Measurements from ENCODE around the genes LMOD1 and CHI3L1.

- PRO-cap = bidirectional peak, plus-strand start at chr1:201714857, minus-strand start at chr1:201714747
Observed at GRCh38 chr1:201714583-201715302, 114.2 kb upstream of the IPO9 start.

GRCh38 chr1:201890226-201891137 lies 1.8 kb downstream of the SHISA4 start:
- PRO-cap = no peak

GRCh38 chr1:201915278-201916022 lies 26.8 kb downstream of the SHISA4 start:
- PRO-cap = no peak

DNA sequence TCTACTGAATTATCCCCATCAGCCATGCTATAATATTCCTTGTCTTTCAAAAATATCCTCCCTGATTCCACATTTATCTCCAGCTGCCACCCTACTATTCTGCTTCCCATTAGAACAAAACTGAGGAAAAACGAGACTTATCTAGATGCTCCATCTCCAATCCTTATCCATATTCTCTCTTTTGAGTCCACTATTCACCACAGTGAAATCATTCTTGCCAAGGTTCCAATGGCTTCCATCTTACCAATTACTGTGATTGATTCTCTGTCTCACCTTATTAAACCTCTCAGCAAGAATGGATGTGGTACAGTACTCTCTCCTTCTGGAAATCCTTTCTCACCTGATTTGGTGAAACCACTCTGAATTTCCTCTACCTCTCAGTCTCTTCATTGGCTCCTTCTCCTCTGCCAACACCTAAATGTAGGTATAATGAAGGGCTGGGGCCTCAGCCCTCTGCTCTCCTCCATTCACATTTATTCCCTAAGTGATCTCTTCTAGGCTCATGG lies 11.8 kb downstream of the LMOD1 start:
- PRO-cap = no peak

DNA sequence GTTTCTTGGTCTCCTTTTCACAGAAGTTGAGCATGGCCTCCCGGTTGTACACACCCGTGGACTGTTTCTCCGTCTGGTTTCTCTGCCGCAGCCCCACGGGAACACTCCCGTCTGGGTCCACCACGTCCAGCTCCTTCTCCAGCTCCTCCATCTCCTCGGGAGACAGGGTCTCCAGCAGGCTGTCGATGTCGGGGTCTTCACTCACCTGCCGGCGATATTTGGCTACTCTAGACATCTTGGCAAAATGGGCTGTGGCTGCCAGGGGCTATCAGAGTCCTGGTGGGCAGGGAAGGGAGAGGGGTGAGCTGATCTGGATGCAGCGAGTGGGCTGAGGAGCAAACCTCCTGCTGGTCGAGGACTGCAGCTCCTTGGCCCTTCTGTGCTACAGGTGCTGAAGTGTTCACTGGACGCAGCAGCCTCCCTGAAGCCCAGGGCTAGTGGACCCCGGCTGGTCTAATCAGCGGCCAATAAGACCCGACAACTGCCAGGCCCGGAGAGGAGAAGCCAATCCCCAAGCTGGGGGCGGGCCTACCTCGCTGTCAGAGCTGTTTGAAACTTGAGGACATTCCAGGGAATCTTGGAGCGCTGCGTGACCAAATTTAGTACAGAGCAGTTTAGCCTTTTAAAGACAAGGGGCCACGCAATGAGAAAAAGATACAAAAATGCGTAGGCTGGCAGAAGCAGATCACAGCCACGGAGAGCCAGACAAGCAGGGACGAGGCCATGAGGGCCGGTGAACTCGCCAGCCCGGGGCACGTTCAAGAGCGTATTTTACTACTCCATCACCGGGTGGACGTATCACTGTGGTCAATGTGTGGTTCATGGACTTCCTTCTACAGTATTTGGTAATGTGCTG lies at the start of gene LMOD1:
Gene LMOD1, minus strand, starts transcription at position 443 of the 856 bp plus-strand sequence.
- PRO-cap = bidirectional peak, plus-strand start at position 688 of the sequence, minus-strand start at position 381 of the sequence

GRCh38 chr1:201997240-201997550 lies 13.2 kb upstream of the ELF3 start:
- PRO-cap = no peak

- PRO-cap = unidirectional peak, minus-strand start at chr1:202009422
Observed at GRCh38 chr1:202009352-202009631, 1.1 kb upstream of the ELF3 start.

DNA sequence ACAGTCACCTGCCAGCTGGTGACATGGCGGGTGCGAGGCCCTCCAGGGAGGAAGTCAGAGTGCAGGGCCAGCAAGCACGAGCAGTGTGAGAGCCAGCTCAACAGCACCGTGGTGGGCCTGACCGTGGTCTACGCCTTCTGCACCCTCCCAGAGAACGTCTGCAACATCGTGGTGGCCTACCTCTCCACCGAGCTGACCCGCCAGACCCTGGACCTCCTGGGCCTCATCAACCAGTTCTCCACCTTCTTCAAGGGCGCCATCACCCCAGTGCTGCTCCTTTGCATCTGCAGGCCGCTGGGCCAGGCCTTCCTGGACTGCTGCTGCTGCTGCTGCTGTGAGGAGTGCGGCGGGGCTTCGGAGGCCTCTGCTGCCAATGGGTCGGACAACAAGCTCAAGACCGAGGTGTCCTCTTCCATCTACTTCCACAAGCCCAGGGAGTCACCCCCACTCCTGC lies 5.4 kb downstream of the GPR37L1 start:
- PRO-cap = no peak

DNA sequence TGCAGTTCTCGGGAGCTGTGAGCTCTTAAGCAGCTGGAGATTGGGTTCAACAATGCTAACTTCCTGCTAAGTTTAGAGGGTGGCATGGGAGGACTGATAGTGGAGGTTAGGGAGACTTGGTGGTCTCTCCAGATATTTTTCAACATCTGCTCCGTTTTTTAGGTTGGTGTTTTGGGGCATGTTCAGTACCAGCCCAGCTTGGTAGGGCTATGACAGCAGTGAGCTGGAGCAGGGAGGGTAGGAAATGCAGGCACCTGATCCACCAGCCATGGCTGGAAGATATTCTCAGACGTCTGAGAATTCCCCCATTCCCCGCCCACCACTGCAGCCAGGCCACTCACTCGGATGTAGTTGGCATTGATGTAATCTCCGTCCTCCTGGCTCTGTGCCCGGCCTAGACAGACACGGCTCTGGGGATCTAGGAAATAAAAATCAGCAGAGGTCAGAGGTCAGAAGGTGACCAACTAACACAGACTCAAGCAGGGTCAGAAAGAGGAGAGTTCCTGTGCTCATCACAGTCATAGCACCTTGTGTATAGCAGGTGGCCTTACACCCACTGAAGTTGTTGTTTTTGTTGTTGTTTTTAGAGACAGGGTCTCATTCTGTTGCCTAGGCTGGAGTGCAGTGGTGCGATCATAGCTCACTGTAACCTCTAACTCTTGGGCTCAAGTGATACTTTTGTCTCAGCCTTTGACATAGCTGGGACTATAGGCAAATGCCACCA lies 5.0 kb downstream of the PTPN7 start:
- PRO-cap = no peak

- PRO-cap = no peak
Observed at GRCh38 chr1:202162680-202163218, 2.3 kb upstream of the PTPN7 start.

- PRO-cap = no peak
Observed at GRCh38 chr1:202186977-202187539, 6.5 kb upstream of the LGR6 start.

GRCh38 chr1:202505910-202506567 lies 157.5 kb downstream of the PPP1R12B start:
- PRO-cap = no peak

- PRO-cap = no peak
Observed at GRCh38 chr1:202733251-202733954, 23.1 kb upstream of the SYT2 start.

DNA sequence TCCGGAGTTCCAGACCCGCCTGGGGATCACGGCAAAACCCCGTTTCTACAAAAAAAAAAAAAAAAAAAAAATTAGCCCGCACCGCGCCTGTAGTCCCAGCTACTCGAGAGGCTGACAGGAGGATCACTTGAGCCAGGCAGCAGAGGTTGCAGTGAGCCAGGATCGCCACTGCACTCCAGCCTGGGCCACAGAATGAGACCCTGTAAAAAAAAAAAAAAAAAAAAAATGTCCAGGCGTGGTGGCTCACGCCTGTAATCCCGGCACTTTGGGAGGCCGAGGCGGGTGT lies 380 bp upstream of the KLHL12 start:
- PRO-cap = no peak

GRCh38 chr1:203186420-203187655 lies at the start of gene CHI3L1:
TSS of gene CHI3L1 (minus strand) at chr1:203186704.
- PRO-cap = unidirectional peak, minus-strand start at chr1:203186703

DNA sequence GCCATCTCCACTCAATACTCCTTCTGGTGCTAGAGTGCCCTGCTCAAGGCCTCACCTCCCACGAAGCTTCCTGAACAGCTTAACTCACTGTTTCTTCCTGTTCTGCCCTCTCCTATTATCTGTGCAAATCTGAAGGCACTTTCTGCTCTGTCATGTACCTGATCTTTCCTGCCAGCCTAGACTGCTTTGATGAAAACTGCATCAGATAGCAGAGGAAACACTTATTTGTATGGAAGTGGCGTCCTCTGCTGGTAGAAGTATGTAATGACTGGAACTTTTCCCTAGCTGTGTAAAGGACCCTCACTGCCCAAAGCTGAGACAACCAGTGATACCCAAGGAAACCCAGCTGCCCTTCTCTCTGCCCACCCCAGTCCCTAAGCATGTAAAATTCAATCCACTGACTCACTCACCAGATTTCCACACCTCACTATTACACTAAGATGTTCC lies 36.3 kb upstream of the BTG2 start:
- PRO-cap = no peak

- PRO-cap = no peak
Observed at GRCh38 chr1:203274712-203275509, 30.4 kb upstream of the BTG2 start.

DNA sequence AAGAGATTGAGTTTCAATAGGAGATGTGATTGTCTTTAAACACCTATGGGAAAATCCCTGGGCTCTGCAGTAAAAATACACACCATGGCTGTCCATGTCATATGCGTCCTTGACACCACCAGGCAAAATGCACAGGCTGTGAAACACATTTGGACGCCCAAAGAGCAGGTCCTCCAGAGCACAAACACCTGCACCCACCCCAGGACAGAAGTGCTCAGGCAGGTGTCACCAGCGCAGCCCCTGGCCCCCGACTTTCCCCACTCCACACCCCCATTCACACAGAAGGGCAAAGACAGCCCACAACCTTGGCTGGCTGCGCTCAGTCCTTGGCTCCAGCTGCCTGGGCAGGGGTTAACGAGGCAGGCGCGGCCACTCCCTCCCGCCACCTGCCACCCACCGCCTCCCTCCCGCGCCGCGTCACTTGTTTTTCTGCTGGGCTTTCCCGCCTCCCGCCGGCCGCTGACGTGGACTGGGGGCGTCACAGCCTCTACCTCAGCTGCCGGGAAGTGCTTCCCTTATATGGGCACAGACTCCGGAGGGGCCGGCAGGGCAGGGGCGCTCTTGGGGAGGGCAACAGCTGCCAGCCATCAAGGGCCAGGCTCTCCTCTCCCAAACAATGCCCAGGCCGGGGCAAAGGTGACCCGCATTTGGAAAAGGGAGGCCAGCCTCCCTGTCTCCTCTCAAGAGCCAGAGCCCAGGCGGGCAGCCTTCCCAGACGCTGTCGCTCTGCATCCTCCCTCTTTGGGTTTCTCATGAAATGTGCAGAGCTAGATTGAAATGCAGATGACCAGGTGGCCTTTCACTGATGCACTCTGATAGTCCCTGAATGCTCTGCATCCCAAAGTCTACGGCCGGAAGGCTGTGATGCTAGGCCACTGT lies 14.9 kb upstream of the BTG2 start:
- PRO-cap = bidirectional peak, plus-strand start at position 547 of the sequence, minus-strand start at position 328 of the sequence; bidirectional peak, plus-strand start at position 812 of the sequence, minus-strand start at position 746 of the sequence

DNA sequence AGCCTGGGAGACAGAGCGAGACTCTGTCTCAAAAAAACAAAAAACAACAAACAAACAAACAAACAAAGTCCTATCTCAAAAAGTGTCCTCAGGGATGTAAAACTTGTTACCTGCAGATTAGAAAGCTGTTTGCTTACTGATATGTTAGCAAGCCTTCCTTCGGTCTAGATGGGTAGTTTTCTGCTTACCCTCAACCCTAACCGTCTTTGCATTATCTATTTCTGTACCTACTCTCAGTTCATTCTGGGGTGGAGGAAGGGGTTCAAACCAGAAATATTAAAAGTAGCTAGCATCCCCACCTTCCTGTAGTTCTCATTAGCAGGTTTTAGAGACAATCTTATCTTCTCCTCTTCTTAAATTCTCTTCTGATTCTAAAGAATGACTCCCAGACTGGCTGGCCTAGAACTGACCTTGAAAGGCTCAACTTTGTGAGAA lies 5.3 kb upstream of the BTG2 start:
- PRO-cap = no peak

GRCh38 chr1:203347078-203348284 lies 3.4 kb downstream of the FMOD start:
- PRO-cap = no peak